HCT116 (cell line): ENCODE measurements around a stretch of chr11.

DNA sequence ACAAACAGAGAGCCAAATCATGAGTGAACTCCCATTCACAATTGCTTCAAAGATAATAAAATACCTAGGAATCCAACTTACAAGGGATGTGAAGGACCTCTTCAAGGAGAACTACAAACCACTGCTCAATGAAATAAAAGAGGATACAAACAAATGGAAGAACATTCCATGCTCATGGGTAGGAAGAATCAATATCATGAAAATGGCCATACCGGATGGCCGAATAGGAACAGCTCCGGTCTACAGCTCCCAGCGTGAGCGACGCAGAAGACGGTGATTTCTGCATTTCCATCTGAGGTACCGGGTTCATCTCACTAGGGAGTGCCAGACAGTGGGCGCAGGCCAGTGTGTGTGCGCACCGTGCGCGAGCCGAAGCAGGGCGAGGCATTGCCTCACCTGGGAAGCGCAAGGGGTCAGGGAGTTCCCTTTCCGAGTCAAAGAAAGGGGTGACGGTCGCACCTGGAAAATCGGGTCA is 90.3 kb downstream of the DEUP1 start:
- RRBS = no CpG with 5 or more reads among the region's 20 CpGs

GRCh38 chr11:93444346-93445197 is 98.6 kb downstream of the SMCO4 start:
- RRBS = no CpG with 5 or more reads among the region's 17 CpGs

GRCh38 chr11:93477669-93478383 is 65.4 kb downstream of the SMCO4 start:
- RRBS = no CpG with 5 or more reads among the region's 12 CpGs

DNA sequence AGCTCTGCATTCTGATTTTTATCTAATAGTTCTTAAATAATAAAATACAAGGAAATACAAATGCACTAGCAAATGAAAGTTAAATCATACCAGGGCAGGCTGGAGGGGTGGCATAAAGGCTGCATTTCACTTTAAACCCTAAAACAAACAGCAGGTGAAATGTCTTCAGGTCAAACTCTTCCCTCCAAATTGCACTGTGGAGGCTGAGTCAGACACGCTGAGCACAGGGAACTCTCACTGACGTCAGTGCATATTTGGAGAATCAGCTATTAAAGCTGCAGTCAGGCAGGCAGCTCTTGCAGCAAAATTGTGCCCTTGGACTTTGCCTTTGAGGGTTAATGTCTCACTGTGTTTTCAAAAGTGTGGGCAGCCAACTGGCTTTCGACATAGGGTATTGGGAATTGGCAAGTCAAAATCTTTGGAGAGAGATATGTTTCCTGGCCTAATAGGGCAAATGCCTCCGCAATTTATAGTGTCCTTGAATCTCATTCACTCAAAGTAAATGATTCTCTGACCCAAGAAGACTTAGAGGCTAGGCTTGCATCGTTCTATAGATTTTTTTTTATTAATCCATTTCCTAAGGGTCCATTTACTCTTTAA is 27.6 kb upstream of the SMCO4 start:
- RRBS = no CpG with 5 or more reads among the region's 5 CpGs

- RRBS = no CpG with 5 or more reads among the region's 4 CpGs
Observed at GRCh38 chr11:93718062-93718568, 23.2 kb downstream of the TAF1D start.

DNA sequence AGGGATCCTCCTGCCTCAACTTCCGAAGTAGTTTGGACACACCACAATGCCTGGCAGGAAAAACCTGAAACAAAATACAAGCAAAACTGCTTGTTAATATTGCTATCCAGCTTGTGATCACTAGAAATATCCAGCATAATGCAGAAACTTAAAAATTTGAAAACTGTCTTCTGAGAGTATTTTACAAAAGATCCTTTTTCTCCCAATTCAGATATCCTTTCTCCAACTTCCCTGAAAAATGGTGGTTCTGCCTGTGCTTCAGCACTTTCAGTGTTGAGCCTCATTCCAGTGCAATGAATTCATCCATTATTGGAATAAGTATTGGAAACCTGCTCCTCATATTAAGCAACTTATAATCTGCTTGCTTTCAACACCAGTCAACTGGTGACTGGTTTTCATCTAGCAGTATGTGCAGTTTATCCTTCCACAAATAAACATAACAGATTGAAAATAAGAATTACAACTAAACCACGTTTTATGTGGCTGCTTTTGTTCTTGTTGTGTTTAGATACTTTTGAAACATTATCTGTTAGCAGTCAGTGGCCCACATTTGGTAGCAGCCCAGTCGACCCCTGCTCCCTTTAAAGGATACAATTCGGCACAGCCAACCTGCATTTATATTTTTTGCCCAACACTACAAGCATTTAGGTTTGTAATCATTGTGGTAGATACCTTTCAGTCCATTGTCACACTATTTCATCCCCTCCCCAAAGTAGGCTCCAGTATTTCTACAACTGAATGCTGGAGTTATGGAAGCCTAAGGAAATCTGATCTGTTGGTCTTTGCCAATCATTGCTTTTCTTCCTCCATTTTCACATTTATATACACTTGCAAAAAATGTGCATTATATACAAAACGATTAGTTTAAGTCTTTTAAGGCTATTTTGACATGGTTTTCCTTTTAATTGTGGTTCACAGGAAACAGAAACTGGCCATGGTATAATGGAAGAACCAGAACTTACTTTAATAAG is 13.2 kb downstream of the TAF1D start:
- RRBS = no CpG with 5 or more reads among the region's 5 CpGs

GRCh38 chr11:93731973-93732933 is 9.0 kb downstream of the TAF1D start:
- RRBS = no CpG with 5 or more reads among the region's 6 CpGs

GRCh38 chr11:94130033-94130584 is 1.5 kb downstream of the PANX1 start:
- RRBS = no CpG with 5 or more reads among the region's 5 CpGs

DNA sequence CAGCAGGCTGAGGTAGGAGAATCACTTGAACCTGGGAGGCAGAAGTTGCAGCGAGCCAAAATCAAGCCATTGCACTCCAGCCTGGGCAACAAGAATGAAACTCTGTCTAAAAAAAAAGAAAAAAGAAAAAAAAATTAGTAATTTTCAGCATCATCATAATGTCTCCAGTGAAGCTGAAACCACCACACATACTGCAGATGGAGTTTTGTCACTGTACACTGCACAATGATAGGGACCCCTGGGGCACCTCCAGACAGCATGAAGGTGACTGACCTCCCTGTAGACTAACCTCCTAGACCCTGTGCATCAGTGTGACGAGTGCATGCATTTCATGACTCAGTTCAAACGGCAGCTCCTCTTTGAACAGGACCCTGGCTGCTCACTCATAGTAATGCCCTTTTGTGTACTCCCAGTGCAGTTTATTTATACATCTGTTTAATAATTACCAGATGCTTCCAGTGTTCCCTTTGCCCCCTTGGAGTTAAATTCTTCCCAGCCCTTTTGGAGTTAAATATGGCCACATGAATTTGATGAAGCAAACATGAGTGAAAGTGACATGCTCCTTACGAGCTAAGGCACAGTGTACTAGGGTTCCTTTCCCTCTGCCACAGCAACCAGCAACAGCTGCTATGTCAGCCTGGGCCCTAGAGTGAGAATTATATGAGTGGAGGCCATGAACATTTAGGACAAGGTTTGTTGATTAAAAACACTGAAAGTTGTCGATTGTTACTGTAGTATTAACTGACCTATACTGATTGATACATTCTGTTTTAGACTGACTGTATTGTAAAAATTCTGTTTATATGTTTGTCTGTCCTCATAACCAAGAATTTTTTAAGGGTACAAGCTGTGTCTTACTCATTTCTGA is 72.4 kb downstream of the PANX1 start:
- RRBS = no CpG with 5 or more reads among the region's 5 CpGs

DNA sequence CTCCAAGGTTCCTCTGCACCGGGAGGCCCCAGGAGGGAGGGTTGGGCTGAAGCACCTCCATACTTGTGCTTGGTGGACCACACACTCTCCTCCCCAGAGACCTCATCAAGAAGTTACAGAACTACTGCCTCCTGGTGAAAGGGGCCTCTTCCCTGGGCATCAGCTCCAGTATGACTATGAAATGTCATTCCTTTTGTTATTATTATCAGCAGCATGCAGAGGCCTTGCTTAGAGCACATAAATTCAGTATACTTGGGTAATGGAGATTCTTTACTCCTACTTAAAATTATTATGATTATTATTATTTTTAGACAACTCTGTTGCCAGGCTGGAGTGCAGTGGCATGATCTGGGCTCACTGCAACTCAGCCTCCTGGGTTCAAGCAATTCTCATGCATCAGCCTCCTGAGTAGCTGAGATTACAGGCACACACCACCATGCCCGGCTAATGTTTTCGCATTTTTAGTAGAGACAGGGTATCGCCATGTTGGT is 1.3 kb downstream of the C11orf97 start:
- RRBS = no CpG with 5 or more reads among the region's 4 CpGs

DNA sequence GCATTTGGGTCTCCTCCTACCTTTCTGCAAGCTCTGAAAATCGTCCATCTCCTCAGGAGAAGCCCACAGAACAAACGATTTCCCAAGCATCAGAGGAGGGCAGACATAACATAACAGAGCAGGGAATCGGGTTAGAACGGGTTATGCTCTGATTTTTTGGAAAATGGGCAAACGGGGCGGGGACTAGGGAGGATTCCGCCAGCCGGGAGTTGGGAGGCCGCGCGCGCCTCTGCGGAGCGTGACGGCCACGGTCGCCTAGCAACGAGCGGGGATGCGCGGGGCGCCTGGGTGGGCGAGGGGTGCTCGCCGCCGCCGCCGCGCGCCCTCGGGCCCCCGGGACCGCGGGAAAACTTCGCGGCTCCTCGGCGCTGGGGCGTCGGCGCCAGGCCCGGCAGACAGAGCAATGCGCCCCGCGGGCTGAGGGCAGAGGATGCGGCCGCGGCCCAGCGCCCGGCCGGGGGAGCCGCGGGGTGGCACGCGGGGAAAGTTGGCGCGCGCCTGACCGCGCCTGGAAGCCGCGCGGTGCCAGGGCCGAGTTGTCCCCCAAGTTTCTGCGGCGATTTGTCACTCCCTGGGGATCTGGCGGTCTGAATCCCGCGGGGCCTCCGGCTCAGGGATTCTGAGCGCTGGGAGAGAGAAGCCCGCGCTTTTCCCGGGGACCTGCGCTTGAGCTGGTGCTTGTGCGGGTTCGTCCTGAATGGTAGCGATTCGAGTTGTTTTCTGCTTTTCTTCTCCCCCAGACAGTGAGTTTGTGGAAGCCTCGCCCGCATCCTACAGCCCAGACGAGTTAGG is 27.8 kb upstream of the AMOTL1 start:
- RRBS = 93% methylated on average over 19 of the region's 82 CpGs

DNA sequence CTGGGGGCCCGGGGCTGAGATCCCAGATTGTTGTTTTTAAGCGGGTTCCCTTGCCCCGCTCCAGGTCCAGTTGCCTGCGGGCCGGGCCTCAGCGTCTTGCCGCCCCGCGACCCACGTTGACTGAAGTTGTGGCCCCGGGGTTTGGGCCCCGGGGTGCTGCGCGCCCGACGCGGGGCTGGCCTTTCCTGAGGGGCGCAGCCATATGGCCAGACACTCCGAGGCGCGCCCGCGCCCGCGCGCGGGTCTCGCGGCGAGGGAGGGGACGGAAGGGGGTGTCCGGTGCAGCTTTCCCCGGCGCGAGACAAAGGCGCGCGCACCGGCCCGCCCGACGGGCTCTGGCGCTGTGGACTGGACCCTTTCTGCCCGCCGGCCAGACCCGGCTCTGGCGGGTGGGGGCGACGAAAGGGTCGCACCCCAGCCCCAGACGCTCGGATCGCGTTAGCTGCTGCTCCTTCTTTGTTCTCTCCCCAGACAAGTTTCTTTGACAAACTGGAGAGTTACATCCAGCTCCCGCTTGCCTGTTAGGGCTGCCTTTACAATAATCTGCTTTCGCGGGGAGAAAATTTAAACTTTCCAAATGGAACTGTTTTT is 611 bp downstream of the AMOTL1 start:
- RRBS = 17% methylated on average over 14 of the region's 57 CpGs

DNA sequence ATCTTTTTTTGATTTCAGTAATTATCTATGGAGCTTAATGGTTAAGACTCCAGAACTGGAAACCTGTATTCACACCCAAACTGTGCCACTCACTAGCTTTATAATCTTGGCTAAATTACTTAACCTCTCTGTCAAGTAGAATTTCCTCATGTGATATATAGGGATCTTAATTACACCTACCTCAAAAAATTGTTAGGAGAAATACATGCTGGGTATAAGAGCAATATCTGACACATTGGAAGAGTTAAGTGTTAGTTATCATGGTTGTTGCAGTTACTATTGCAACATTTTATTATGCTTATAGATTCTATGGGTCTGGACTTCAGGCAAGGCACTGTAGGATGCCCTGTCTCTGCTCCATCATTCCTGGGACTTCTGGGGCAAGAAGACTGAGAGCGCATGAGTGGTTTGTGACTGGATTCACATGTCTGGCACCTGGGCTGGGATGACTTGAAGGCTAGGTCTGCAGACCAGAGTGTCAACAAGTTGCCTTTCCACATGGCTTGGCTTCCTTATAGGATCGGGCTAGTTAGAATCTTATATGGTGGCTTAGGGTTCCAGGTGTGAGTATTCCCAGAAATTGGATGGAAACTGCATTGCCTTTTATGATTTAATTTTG is 10.3 kb downstream of the AMOTL1 start:
- RRBS = no CpG with 5 or more reads among the region's 2 CpGs

GRCh38 chr11:94796392-94796709 is 28.2 kb downstream of the AMOTL1 start:
- RRBS = no CpG with 5 or more reads among the region's 4 CpGs

GRCh38 chr11:94847406-94847843 is 79.3 kb downstream of the AMOTL1 start:
- RRBS = no CpG with 5 or more reads among the region's 2 CpGs

GRCh38 chr11:94849788-94850344 is 81.7 kb downstream of the AMOTL1 start:
- RRBS = no CpG with 5 or more reads among the region's 9 CpGs

GRCh38 chr11:95078691-95079108 is 10.9 kb upstream of the ENDOD1 start:
- RRBS = no CpG with 5 or more reads among the region's 1 CpG

DNA sequence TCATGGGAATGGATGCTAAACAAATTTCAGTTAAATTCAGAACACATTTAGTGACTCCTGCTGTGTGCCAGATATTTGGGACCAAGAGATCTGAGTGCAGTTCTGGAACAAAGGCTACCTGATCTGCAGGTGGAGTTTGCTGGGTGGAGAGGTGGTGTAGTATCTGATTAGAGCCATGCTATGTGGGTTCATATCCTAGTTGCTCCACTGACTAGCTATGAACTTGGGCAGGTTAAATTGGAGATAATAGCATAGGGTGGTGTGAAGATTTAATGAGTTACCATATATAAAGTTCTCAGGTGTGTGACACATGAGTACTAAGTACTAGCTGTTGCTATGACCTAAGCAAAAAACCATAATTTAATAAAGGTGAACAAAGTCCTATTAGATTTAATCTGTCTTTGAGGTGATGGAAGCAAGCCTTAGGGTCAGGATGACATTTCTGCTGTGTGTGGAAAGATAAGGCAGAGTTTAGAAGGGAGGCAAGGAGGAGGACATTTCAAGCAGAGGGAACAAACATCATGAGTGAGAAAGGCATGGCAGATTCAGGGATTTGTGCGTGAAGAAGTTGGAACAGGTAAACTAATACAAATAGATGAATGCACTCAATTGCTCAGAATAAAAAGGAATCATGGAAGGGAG is 2.1 kb downstream of the ENDOD1 start:
- RRBS = no CpG with 5 or more reads among the region's 1 CpG

DNA sequence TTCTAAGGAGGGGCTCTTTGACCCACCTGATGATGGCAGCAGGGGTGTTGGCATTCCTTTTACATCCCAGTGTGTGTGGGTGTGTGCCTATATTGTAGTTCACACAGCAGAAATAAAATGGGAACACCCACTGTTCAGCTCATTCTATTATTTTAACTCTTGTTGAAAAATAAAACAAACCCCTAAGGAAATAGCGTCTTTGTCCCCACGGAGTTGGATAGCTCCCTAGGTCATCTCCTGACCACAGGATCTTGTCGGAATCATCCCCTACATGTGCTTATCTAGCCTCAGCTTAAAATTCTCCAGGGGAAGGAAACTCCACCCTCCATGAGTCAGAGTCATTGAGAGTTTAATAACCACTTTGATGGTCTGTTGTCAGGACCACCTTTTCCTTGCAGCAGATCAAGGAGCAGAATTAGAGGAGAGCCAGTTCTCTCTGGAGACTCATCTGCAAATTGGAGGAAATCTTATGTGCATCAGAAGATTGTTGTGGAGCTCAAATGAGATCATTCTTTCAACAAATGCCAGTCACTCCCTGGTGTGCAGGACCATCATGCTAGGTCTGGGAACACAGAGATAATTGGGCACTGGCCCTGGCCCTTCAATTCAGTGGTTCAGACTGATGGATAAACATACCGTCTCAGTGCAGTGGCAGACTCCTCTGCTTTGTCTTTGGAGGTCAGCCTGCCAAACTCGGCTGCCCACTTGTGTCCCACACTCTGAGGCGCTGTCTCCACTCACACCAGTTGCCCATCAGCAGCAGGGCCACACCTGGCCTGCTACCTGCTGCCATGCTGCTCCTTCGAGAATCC is 19.5 kb downstream of the ENDOD1 start:
- RRBS = no CpG with 5 or more reads among the region's 7 CpGs

DNA sequence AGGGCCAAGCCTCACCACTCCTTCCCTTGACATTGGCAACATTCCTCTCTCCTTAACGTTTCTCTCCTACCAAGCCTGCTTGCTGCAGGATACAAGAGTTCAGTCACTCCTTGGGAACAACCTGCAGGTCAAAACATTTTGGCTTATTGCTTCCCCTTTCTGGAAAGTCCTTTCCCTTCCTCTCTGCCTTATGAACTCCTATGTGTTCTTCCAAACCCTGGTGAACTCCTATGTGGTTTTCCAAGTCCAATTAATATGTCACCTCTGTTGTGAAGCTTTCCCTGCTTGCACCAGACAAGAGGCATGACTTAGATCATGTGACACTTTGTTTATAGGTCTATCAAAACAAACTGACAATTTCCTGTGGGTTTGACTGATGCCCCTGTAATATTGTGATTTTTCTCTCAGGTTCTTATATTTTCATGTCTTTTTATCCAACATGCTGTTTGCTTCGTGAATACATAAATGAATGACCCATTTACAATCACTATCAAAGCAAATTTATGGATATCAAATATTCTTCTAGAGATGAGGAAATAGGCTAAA is 64.2 kb downstream of the ENDOD1 start:
- RRBS = no CpG with 5 or more reads among the region's 2 CpGs